H7 (cell line): ENCODE measurements around a stretch of chr1.

- RAMPAGE, long total RNA: no peak
Measured at GRCh38 chr1:47995712-47995965, 1.5 kb downstream of the TRABD2B start.

GRCh38 chr1:48077873-48078304 lies 80.7 kb upstream of the TRABD2B start:
- RAMPAGE, long total RNA: no peak

DNA sequence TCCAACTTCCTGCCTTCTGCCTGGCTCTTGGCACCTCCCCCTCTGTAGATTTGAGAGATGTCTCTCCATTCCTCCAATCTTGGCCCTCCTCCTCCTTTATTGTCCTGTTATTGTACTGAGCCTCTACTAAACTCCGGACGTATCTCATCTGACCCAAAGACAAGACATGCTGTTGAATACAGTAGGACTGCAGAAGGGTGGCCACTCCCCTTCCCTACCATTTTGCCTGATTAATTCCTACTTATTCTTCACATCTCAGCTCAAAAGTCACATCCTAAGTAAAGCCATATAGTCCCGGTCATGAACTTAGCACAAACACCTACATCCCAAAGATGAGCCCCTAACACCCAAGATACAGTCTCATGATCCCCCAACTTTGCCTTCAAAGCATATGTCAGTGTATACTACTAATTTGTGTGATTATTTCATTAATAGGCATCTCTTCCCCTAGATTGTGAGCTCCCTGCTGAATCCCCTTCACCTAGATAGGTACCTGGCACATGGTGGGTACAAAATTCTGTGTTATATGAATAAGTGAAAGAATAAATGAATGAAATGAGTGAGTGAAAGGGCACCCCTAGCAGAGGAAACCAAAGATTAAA lies 26.8 kb downstream of the SLC5A9 start:
- RAMPAGE, long total RNA: no peak

GRCh38 chr1:48253187-48254087 lies 30.9 kb downstream of the SLC5A9 start:
- RAMPAGE, long total RNA: no peak

GRCh38 chr1:50175579-50176141 lies 66.9 kb downstream of the ELAVL4 start:
- RAMPAGE, long total RNA: no peak

GRCh38 chr1:50525305-50525678 lies 102.0 kb upstream of the DMRTA2 start:
- RAMPAGE, long total RNA: no peak

- RAMPAGE, long total RNA: no peak
Measured at GRCh38 chr1:50730528-50731169, 229.4 kb downstream of the FAF1 start.

GRCh38 chr1:50755420-50755990 lies 204.6 kb downstream of the FAF1 start:
- RAMPAGE, long total RNA: no peak

GRCh38 chr1:50821855-50822294 lies 138.2 kb downstream of the FAF1 start:
- RAMPAGE, long total RNA: no peak

GRCh38 chr1:51237772-51238570 lies 1.9 kb downstream of the RNF11 start:
- RAMPAGE, long total RNA: no peak

DNA sequence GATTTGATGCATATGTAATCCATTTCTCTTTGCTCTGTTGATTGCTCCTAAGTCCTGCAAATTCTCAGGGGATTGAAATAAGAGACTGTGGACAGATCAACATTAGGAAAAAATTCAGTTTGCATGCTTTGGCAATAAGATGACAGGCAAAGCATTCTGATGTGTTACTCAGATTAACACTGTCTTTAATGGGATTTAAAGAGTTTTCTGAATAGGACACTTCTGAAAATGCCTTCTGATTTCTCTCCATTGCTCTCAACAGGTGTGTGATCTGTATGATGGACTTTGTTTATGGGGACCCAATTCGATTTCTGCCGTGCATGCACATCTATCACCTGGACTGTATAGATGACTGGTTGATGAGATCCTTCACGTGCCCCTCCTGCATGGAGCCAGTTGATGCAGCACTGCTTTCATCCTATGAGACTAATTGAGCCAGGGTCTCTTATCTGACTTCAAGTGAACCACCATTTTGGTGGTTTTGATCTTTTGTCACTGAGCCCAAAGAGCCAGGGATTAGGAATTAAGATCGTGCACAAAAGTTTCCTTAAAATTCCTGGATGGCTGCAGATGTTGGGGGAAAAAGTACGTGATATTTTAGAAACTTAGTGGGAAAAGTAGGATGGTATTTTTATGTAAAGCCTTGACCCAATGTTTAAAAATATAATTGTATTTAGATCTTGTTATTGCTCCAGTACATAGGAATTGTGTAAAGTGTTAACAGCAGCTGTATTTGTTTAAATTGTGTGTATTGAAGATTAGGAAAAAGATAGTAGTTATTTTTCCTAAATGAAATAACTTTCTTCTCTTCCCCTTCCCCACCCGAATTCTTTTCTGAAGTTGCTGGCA lies 35.0 kb downstream of the RNF11 start:
- RAMPAGE, long total RNA: no peak

DNA sequence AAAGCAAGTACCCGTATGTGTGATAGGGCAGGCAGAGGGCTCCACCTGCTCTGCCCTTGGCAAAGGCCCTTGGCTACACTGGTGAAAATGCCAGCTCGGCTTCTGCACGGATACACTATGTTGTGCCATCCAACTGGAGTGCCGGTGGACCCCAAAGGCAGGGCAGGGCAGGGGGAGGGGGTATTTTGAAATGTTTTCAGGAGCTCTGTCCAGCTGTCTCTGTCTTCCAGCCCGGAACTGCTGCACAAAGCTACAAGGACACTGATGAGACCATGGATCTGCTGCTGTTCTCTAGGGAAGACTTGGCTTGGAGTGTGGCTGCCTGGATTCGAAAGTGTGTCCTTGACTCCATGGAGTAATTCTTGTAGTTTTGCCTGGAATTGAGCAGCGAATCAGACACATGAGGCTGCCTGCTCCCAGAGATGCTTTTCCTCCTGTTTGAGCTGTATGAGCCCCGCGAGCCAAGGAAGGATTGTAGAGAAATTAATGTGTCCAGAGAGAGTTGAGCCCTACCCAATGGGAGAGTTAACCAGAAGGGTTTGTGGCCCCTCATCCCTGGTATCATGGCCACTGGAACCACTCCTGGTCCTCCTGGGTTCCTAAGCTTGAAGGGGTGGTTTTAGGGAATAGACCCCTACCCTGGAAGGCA lies 42.3 kb downstream of the TTC39A start:
- RAMPAGE, long total RNA: no peak

GRCh38 chr1:51316323-51317159 lies 13.8 kb downstream of the TTC39A start:
- RAMPAGE, long total RNA: no peak

DNA sequence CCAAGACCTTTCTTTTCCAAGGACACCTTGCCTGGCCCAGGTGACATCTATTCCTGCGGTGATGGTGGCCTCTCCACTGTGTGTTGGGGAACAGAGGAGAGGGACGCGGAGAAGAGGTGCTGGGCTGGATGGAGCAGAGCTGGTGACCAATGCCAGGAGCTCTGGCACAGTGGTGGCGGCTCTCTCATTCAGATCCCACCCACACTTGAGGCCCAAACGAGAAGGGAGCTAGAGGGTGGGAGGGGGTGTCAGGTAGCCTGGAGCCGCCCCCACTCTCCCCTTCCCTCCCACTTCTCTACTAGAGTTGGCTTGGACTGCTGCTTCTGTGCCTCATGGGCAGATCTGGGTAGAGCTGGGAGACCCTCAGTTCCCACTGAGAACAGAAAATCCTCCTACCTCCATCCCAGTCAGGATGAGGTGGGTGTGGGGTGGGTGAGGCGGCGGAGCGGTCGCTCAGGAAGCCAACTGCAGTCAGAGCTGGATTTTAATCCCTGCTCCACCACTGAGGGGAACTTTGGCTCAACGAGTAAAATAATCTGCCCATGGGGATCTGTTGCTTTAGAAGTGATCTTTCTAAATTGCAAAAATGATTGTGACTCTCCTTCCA lies 3.5 kb downstream of the TTC39A start:
- RAMPAGE, long total RNA: no peak

DNA sequence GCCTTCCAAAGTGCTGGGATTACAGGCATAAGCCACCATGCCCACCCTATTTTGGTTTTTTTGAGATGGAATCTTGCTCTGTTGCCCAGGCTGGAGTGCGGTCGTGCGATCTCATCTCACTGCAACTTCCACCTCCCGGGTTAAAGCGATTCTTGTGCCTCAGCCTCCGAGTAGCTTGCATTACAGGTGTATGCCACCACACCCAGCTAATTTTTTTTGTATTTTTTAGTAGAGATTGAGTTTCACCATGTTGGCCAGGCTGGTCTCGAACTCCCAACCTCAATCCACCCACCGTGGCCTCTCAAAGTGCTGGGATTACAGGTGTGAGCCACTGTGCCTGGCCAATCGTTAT lies 40.5 kb upstream of the TTC39A start:
- RAMPAGE, long total RNA: no peak

DNA sequence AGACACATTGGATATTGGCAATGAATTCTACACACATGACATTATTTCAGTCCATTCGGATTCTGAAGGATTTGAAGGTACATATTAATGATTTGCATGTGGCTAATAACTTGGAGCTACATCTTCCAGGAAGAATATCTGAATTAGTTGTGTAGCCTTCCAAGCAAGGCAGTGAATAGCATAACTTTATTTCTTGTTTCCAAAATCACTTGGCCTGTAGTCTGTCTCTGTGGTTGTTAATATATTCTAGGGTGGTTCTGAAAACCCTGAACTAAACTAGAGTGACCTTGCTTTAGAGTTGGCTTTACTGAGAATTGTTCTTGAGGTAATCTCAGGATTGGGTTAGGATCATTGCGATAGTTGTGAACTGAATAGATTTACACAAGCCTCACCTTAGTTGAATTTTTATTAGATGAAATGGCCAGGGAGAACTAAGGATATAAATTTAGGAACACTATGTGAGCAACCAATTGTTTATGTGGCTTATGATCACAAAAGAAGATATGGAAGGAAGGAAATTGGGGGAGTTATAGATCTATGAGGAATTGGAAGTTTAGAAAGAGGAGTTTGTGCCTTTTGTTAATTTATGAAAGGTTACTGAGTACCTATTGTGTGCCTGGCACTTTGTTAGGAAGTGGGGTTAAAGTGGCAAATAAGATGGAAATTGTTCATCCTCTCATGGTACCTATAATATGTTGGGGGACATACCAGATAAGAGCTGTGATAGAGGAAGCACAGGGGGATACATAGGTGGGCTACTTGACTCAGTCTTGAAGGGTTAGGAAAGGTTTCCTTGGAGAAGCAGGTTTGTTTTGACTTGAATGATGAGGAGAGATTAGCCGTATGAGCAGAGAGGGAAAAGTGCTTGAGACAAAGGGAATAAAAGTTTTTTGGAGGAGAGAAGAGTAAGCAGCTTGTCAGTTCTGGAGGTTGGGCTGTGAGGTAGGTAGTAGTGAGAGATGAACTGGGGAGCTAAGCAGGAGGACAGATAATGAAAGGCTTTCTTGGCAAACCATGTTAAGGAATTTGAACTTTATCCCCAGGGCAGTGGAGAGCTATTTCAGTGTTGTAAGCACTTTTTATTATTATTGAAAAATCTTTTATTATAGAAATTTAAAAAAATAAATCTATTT lies 3.2 kb downstream of the OSBPL9 start:
- RAMPAGE, long total RNA: no peak

DNA sequence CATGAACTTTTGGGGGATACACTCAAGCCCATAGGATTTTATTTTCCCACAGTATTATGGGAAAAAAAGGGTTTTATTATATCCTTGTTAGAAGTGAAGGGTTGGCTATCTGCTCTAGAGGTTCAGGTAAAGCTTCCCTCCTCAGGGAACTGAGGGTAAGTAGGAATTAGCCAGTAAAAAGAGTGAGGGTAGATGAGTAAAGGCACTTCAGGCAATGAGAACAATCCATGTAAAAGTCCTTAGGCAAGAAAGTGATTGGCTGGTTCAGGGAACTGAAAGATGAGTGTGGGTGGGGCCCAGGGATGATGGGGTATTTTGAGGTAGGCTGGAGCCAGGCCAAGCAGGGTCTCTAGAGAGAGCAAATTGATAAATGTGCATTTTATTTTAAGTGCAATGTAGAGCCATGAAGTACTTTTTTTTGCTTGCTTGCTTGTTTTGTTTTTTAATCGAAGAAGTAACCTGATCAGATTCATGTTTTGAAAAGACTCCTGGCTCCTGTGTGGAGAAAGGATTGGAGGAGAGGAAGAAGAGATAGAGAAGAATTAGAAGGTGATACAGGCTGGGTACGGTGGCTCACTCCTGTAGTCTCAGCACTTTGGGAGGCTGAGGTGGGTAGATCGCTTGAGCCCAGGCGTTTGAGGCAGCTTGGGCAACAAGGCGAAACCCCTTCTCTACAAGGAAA lies 26.5 kb downstream of the OSBPL9 start:
- RAMPAGE, long total RNA: no peak

DNA sequence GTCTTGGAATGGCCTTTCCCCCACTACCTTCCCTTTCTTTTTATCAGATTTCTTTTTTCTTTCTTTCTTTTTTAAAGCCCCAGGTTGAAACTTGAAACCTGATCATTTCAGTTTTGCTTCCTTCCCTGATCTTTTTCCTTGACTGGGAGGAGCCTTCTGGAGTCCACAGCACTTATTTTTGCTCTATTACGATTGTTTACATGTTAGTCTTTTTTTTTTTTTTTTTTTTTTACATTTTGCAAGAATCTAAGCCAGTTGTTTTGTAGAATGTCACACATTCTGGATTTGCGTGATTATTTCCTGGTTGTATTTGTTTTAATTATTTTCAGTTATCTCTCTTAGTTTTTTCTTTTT lies 32.6 kb downstream of the OSBPL9 start:
- RAMPAGE, long total RNA: no peak

- RAMPAGE, long total RNA: no peak
Measured at GRCh38 chr1:51660973-51661320, 44.1 kb downstream of the OSBPL9 start.

GRCh38 chr1:51661321-51661668 lies 44.4 kb downstream of the OSBPL9 start:
- RAMPAGE, long total RNA: no peak